A375 (cell line): ENCODE measurements around a stretch of chr6.

DNA sequence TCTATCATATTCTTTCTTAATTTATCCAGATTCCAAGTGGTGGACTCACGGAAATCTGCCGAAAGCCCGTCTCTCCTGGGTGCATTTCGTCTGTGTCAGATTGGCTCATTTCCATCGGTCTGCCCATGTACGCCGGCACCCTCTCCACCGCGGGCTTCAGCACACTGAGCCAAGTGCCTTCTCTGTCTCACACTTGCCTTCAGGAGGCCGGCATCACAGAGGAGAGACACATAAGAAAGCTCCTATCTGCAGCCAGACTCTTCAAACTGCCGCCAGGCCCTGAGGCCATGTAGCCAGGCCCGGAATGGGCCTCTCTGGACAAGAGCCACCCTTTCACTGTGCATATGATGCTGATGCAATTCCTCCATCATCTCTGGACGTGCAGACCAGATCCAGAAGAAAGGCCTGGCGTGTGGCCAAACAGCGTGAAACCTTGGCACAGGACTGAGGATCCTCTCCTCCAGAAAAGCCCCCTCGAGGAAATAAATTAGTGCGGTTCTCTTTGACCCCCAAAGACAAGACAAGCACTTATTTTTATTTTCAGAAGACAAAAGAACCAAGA lies 198.5 kb upstream of the UST start:
- RAMPAGE, long total RNA = no peak

- RAMPAGE, long total RNA = no peak
Observed at GRCh38 chr6:148566310-148566731, 180.5 kb upstream of the UST start.

GRCh38 chr6:148603994-148604400 lies 142.8 kb upstream of the UST start:
- RAMPAGE, long total RNA = no peak

- RAMPAGE, long total RNA = no peak
Observed at GRCh38 chr6:149019017-149019461, 272.2 kb downstream of the UST start.

- RAMPAGE, long total RNA = no peak
Observed at GRCh38 chr6:149059788-149060114, 257.8 kb upstream of the TAB2 start.

GRCh38 chr6:149060270-149060699 lies 257.2 kb upstream of the TAB2 start:
- RAMPAGE, long total RNA = no peak

DNA sequence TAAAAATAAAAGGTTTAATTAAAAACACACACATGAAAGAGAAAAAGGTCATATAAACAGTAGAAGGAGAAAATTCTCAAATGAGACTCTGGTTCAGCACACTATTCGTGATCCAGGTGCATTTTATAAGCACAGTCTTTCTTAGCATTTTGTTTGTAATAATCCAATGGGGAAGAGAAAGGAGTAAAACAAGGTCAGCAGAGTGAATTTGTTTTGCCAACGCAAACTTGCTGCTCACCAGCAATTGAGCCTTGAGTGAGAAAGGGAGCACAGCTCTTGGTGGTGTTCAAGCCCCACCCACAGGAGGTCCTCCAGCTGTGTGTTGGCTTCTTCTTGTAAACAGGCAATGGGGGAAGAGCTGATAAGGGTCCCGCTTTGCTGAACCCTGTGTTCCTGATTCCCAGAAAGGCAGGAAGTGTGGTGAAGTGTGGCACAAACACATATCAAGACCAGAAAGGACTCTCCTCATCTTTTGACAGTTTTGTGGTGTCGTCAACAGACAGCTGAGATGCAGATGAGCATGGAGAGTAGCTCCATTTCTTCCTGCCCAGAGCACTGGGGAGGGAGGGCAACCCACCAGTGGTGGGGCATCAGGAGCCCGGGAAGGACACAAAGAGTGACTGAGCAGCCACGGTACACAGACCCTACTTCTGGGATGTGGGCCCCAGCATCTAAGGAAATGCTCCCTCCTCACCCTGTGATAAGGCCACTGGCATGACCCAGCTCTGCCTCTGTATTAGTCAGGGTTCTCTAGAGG lies 189.1 kb upstream of the TAB2 start:
- RAMPAGE, long total RNA = no peak

GRCh38 chr6:149366270-149366962 lies 33.6 kb upstream of the SUMO4 start:
- RAMPAGE, long total RNA = no peak

DNA sequence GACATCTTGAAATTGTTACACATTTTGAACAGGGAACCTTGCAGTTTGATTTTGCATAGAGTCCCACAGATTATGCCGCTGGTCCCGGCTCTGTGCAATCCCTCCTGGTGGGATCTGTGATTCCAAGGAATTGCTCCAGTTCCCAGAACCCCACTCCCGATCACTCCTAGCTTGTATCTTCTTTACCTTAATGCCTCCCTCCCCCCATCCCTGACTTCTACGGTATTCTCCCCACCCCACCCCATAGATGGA lies 38.4 kb downstream of the ZC3H12D start:
- RAMPAGE, long total RNA = no peak

DNA sequence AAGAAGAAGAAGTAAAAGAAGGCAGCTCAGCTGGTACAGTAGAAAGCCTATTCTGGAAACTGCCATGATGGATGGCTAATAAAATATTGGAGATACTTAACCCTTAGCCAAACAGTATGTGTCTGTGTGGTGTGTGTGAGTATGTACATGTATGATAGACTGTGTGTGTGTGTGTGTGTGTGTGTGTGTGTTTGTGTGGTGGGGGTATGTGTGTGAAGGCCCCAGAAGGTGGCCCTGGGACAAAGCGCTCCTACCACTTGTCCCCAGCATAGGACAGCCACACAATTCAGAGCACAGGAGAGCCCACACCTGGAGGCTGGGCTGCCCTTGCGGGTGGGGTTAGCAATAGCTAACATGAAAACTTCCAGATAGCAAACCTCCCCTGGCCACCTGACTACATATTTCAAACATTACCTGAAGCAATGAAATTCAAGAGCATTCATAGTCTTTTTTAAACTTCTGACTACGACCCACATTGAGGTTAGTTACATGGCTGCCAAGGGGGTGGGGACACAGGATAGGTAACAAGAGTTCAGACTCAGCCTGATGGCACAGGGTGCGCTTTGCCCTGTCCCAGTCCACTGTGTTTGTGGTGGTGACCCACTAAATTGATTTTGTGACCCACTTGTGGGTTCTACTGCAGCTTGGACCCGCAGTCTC lies 34.9 kb downstream of the ZC3H12D start:
- RAMPAGE, long total RNA = no peak

DNA sequence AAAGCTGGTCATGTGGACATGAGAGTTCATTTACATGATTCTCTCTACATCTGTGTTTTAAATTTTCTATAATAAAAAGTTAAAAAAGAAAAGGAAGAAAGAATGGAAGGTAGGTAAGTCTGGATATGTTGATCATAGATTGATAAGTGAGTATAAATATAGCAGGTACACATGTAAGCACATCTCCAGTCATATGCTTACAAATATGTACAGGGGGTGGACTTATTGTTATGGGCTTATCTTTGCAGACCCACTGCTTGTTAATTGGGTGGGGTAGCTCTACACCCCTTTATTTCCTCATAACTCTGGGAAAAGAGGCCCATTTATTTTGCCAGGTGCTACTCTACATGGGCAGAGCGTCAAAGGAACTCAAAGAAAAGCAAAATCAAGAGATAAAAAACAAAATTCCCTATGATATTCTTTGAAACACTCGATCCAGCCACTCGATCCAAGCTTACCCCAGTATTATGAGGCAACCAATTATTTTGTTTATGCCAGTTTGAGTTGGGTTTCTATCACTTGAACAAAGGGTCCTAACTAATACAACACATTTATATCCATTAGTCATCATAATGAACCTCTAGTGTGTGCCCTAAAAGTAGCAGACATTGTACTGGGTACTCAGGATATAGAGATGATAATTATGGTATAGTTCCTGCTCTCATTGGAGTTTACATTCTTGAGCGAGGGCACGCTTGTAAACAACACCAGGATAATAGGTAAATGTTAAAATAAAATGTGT lies 1.8 kb downstream of the PPIL4 start:
- RAMPAGE, long total RNA = no peak

- RAMPAGE, long total RNA = no peak
Observed at GRCh38 chr6:149568057-149568342, 1.8 kb downstream of the GINM1 start.

- RAMPAGE, long total RNA = no peak
Observed at GRCh38 chr6:149632648-149632936, 15.9 kb downstream of the KATNA1 start.

DNA sequence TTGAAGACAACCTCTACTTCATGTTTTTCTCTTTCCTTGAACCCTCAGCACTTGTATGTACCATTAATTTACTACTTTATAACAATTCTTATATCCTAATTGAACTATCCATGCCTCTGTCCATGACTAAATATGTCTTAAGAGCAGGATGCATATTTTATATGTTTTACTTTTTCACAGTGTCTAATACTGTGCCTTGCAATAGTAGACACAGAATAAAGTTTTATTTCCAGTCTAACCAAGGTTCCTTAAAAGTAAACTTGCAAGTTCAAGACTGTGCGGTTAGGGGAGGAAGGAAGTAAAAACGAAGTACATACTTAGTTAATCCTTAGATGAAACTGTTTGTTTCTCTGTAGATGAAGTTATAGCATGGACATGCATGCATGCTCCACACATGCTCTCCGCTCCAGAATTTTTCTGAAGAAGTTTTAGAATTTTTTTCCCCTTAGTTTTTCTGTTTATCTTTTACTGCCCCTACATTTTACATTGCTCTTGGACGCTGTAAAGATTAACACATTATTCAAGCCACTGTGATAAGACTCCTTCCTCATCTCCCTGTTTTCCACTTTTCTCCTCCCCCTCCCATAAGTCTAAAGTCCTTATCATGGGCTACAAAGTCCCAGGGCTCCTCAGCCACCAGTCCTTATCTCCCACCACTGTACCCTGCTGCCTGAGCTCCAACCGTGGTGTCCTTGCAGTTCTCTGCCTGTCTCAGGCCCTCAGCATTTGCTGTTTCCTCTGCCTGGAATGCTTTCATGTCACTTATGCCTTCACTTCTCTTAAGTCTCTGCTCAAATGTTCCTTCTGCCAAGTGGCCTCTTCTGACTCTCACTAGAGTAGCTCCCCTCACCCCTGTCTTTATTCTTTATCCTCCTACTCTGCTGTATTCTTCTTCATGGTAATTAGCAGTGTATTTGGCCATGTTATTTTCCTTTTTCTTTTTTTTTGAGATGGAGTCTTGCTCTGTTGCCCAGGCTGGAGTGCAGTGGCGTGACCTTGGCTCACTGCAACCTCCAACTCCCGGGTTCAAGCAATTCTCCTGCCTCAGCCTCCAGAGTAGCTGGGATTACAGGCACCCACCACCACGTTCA lies 10.5 kb upstream of the LATS1 start:
- RAMPAGE, long total RNA = no peak

GRCh38 chr6:149749923-149750839 lies 640 bp downstream of the PCMT1 start:
- RAMPAGE, long total RNA = no peak

DNA sequence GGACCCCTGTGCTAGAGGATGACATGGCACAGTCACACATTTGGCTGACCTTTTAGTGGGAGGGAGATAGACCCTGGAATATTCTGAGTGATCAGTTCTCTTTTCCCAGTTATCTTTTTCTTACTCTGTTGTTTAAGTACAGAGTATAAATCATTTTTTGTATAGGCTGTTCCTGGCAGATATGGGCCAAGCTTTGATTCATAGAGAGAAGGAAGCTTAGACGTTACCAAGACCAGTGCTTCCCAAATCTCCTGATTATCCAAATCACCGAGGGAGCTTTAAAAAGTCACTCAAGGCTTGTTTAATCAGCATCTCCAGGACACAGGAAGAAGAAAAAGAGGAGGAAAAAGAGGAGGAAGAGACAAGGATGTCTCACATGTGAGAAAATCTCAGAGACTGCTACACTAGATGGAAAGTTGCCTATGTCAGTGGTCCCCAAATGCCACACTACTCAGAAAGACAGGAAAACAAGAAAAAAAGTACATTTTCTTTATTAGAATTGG lies 50.1 kb downstream of the PPP1R14C start:
- RAMPAGE, long total RNA = no peak

- RAMPAGE, long total RNA = no peak
Observed at GRCh38 chr6:150197002-150197518, 54.2 kb downstream of the PPP1R14C start.

GRCh38 chr6:150326639-150327240 lies 42.1 kb upstream of the IYD start:
- RAMPAGE, long total RNA = no peak

DNA sequence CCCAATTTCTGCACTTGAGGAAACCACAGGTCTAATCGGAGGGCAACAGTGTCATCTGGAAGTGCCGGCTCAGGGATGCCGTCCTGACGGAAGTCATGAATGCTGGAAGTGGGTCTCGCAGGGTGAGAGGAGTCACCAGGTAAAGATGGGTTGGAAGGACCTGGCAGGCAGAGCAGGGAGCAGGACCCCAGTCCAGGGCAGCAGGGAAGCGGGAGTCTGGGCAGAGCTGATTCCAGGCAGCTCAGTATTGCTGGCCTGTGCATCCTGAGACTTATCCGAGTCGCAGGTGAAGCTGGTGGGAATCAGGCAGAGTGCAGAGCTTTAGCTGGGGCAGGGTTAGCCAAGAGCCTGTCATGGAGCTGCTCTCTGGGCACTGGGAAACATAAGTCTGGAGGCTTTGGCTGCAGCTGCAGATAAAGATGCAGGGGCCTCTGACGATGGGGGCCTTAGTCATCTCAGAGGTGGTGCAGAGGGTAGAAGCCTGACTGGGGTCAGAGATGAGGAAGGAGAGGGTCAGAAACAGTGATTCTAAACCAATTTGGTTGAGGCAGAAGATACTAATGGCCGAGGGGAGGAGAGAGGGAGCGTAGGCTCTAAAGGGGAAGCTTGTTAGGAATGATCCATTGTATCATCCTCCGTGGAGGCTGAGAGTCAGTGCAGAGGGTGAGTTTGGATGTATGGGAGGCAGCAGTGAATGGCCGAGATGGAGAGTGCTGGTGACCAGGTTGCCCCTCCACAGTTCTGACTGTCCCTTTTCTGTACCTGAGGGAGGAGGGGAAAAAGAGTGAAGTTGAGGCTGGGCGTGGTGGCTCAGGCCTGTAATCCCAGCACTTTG lies 33.7 kb downstream of the PLEKHG1 start:
- RAMPAGE, long total RNA = no peak

DNA sequence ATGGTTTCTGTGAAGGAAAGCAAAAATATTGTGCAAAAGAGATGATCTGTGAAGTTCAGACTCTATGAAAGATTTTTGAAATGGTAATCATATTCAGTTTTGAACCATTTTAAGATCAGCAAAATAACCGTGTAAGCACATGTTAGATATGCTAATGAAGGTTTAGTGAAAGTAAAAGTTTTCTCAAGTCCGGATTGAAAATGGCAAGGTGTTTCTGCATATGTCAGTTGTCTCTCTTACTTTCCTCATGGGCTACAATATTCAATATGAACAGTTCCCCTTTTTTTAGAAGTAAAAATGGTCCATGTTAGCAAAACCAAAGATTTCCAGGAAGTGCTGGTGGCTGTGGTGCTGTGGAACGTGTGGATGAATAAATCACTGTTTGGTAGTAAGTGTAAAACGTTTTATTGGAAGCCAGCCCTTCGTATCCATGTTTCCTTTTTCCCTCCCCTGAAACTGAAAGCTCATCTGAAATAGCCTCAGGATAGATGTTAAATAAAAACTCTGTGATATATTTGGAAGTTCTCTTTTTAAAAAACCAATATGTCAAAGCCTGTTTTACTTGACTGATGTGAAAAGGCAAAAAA lies 41.7 kb downstream of the PLEKHG1 start:
- RAMPAGE, long total RNA = no peak